Stomach (tissue), 7 donors: ENCODE measurements around a stretch of chr21.

DNA sequence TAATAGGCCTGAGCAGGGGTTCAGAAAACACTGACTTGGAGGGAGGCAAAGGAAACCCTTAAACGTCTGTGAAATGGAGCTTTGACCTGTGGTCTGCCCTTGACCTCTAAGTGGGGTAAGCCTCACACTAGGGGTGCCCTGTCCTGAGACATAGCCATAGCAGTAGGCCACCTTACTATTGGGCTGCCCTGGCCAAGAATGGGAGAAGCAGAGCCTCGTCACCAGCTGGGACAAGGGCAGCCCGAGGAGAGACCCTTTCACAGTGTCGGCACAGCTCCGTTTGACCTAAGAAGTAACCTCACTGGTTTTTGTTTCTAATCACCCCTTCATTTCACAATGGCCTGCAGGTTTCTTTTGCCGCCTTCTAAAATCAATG lies 26.4 kb upstream of the IFNAR2 start:
- PRO-cap = unidirectional peak, minus-strand start at position 282 of the sequence
- RAMPAGE, long total RNA, 5 experiments = no peak in any of the 5 experiments
- RRBS = no CpG with 5 or more reads among the region's 6 CpGs

DNA sequence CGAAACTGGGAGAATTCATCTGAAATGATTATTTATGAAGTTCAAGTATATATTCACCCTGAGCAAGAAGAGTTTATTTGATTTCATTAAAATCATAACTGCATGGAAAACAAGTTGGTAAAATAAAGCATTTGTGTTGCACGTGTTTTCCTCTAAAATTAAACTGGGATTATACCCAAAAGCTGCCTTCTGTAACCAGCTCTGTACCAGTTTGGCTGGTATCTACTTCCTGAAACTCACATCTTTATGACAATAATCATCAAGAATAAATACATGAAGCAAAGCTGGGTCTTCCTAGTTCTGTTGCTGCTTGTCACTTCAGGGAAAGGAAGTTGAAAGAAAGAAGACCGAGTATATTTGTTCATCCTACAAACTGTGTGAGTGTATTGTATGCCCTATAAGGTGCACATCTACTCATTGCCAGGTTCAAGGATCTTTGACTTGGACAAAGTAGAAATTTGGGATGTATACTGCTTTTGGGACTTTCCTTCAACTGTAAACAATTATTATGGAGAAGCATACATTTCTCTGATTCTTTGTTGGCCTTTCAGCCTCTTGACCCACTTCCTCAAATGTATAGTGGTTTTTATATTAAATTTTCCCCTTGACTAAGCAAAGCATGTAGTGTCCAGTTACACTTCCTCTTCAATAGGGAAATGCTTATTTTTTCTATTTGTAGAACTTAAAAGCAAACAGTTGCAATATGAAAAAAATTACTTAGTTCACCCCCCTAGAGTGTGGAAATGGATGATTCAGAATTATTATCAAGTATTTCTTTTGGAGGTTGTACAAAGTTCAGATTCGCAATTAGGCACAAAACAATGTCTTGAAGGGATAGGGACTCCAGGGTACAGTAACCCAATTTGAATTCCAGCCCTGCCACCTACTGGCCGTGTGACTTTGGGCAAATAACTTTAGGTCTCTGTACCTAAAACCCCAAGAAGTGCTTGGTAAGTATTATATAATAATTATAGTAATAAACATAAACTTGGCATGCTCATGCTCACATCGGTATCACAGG lies 28.9 kb upstream of the IFNGR2 start:
- PRO-cap = unidirectional peak, minus-strand start at position 562 of the sequence
- RAMPAGE, long total RNA, 5 experiments = no peak in any of the 5 experiments
- RRBS = no CpG with 5 or more reads among the region's 6 CpGs

DNA sequence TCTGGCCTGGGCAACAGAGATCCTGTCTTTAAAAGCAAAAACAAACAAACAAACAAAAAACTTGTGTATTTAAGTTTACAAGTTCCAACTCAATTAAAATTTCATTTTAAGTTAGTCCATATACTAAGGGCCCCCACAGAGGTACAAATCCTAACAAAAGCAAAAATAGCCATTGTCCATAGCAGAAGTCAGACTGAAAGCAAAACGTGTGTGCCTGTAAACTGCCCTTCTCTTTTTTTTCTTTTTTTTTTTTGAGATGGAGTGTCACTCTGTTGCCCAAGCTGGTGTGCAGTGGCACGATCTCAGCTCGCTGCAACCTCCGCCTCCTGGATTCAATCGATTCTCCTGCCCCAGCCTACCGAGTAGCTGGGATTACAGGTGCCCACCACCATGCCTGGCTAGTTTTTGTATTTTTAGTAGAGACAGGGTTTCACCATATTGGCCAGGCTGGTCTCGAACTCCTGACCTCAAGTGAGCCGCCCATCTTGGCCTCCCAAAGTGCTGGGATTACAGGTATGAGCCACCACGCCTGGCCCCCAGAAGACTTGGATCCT lies 11.5 kb upstream of the IFNGR2 start:
- PRO-cap = unidirectional peak, minus-strand start at position 195 of the sequence
- RAMPAGE, long total RNA, 5 experiments = no peak in any of the 5 experiments
- RRBS = no CpG with 5 or more reads among the region's 9 CpGs

DNA sequence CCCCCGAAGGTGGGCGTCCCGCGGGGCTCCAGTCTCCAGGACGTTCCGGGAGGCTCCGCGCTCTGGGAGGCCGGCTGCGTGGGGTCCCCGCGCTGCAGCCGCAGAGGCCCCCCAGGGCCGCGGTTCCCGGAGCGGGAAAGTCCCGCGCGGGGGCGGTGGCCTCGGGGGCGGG lies 147 bp upstream of the IFNGR2 start:
- PRO-cap = unidirectional peak, plus-strand start at position 38 of the sequence
- RAMPAGE, long total RNA, 5 experiments = no peak in any of the 5 experiments
- RRBS = 1% methylated on average over 14 of the region's 23 CpGs

DNA sequence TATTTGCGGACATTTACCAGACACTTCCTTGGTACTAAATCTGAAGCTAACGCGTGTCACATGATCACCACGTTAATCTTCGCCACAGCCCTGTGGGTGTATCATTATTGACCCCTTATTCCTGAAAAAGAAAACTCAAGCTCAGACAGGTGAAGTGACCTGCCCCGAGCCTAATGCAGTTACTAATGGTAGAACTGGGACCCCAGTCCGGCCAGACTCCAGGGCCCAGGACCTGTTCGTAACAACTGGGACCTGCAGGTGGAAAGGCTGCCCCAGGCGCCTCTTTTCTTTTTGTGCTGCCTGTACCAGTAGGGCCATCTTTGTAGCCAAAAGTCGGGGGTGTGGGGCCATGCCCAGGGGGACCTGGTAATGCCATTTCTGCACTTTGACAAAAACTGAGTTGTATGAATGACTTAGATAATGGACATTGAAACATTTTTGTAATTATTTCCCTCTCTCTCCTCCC lies 11.2 kb downstream of the IFNGR2 start:
- PRO-cap = no peak
- RAMPAGE, long total RNA, 5 experiments = no peak in any of the 5 experiments
- RRBS = no CpG with 5 or more reads among the region's 10 CpGs

GRCh38 chr21:33564162-33564844 lies 21.5 kb downstream of the SON start:
- PRO-cap = no peak
- RAMPAGE, long total RNA, 5 experiments = no peak in any of the 5 experiments
- RRBS = no CpG with 5 or more reads among the region's 11 CpGs

- PRO-cap = no peak
- RAMPAGE, long total RNA, 5 experiments = no peak in any of the 5 experiments
- RRBS = no CpG with 5 or more reads among the region's 6 CpGs
Observed at GRCh38 chr21:33657171-33657609, 14.9 kb downstream of the ITSN1 start.

- PRO-cap = no peak
- RAMPAGE, long total RNA, 5 experiments = start-site peak on the plus strand in 1 of 5 experiments, at chr21:33684744-33685563 at its widest, 8 reads per replicate
- RRBS = no CpG with 5 or more reads among the region's 5 CpGs
Observed at GRCh38 chr21:33684692-33685586, 42.6 kb downstream of the ITSN1 start.

GRCh38 chr21:33767517-33768036 lies 125.3 kb downstream of the ITSN1 start:
- PRO-cap = no peak
- RAMPAGE, long total RNA, 5 experiments = start-site peak on the plus strand in 2 of 5 experiments, at chr21:33767720-33767828 at its widest, 7 to 41 reads per replicate
- RRBS = no CpG with 5 or more reads among the region's 3 CpGs

DNA sequence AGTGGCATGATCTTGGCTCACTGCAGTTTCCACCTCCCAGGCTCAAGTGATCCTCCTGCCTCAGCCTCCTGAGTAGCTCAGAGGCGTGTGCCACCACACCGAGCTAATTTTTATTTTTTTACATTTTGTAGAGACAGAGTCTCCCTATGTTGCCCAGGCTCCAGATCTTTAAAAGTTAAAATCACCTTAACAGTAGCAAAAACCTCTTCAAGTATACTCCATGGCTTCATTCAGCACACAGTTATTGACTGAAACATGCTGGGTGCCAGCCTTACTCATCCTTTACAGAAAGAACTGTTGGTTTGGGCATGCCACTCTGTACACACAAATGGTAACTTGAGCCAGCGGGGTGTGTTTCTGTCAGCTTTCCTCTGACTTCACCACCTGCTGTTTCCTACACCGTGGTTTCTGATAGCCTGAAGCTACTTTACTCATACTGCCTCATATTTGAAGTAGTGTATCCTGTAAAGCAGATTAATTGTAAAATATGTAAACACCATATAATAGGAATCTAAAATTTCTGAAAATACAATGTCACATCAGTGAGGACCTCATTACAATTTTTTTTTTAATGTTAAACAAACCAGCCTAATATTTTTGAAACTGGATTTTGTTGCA lies 114.0 kb downstream of the ATP5PO start:
- PRO-cap = no peak
- RAMPAGE, long total RNA, 5 experiments = no peak in any of the 5 experiments
- RRBS = no CpG with 5 or more reads among the region's 4 CpGs

GRCh38 chr21:34180479-34181506 lies 107.4 kb downstream of the MRPS6 start:
- PRO-cap = no peak
- RAMPAGE, long total RNA, 5 experiments = no peak in any of the 5 experiments
- RRBS = no CpG with 5 or more reads among the region's 14 CpGs

DNA sequence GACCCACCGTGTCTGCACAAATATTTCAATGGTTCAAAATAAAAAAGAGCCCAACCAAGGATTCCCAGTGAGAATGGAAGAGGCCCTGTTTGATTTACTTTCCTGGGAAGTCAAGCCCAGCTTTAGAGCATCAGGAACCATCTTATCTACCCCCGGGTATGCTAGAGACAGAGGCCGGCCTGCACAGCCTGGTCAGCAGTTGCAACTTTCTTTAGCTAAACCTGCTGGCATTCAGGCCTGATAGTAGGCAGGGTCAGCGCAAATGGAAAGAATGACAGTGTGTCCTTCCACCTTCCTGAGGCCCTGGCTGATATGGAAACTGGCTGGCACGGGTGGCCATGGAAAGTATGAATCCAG lies 34.9 kb downstream of the RCAN1 start:
- PRO-cap = no peak
- RAMPAGE, long total RNA, 5 experiments = no peak in any of the 5 experiments
- RRBS = no CpG with 5 or more reads among the region's 5 CpGs

- PRO-cap = no peak
- RAMPAGE, long total RNA, 5 experiments = no peak in any of the 5 experiments
- RRBS = no CpG with 5 or more reads among the region's 3 CpGs
Observed at GRCh38 chr21:34788638-34789399, 120.0 kb downstream of the CLIC6 start.

GRCh38 chr21:34803949-34804714 lies 135.3 kb downstream of the CLIC6 start:
- PRO-cap = no peak
- RAMPAGE, long total RNA, 5 experiments = no peak in any of the 5 experiments
- RRBS = no CpG with 5 or more reads among the region's 3 CpGs

DNA sequence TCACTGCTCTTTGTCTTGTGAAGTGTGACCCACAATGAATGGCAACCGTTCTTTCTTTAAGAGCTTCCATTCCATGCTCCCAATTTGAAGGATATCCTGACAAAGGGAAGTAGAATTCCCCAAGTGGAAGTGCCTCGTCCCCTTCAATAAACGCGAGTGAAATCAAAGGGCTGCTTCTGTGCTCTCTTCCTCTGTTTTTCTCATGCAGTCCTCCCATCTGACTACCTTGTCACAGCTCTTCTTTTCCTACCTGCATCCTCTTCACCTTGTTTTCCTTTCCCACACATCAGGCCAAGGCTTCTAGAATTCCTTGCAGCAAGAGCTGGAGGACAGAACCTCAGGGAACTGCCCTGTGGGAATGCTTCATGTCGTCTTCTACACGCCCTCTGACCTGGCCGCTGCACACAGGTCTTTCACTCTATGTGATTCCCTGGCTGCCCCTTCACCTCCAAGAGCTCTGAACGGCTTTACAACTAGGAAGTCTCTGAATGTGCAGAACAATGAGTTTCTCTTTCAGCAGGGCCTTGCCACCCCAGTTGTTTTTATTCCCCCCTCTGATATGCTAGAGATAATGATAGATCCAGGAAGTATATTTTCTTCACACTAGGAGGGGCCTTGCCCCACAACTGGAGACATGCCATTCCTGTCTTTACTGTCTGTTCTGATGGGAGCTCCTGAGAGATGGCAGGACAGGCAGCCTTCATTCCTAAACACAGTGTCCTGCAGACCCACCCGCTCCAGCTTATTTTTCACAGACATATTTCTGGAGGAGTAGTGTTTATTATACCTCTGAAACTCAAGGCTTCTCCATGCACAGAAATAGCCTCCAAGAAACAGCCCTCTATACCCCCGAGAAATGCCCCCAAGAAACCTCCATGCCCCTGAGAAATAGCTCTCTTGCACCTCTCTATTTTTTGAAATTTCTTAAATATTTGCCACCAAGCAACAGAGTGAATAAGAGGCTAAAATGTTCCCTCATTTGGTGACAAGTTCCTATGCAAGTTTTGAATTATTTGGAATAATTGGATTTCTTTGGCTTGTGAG lies 142.7 kb downstream of the CLIC6 start:
- PRO-cap = no peak
- RAMPAGE, long total RNA, 5 experiments = start-site peak on the minus strand in 4 of 5 experiments, centred at positions 308 to 415 of the sequence, 7 to 26 reads per replicate
- RRBS = no CpG with 5 or more reads among the region's 10 CpGs

DNA sequence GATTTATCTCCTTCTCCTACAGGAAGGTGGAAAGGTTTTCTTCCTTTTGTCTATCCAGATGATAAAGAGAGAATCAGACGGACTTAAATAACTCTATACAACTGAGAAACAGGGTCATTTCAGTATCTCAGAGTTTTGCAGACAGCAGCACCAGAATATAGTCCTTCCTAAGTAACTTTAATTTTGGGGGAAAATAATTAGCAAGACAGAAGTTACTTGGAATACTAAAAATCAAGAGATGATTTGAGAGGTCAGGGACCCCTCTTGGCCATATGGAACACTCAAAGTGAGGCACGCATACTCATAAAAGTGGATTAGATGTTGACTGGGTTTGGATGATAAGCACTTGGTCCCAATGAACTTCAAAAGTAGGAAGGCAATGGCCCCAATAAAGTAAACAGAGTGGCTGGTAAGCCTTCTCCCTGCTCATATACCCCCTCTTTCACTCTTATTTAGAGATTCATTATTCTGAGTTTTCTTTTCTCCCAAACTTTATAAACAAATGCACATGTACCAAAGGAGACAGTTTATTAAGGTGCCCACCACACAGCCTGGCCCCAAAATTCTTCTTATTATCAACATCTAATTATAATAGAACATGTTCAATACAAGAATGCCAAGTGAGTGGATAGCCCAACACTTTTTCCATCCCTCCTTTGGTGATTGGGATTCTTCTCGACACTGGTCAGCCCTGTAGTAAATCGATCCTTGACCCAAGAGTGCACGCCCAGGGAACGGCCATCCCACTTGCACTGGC lies 161.3 kb downstream of the CLIC6 start:
- PRO-cap = no peak
- RAMPAGE, long total RNA, 5 experiments = no peak in any of the 5 experiments
- RRBS = no CpG with 5 or more reads among the region's 6 CpGs

DNA sequence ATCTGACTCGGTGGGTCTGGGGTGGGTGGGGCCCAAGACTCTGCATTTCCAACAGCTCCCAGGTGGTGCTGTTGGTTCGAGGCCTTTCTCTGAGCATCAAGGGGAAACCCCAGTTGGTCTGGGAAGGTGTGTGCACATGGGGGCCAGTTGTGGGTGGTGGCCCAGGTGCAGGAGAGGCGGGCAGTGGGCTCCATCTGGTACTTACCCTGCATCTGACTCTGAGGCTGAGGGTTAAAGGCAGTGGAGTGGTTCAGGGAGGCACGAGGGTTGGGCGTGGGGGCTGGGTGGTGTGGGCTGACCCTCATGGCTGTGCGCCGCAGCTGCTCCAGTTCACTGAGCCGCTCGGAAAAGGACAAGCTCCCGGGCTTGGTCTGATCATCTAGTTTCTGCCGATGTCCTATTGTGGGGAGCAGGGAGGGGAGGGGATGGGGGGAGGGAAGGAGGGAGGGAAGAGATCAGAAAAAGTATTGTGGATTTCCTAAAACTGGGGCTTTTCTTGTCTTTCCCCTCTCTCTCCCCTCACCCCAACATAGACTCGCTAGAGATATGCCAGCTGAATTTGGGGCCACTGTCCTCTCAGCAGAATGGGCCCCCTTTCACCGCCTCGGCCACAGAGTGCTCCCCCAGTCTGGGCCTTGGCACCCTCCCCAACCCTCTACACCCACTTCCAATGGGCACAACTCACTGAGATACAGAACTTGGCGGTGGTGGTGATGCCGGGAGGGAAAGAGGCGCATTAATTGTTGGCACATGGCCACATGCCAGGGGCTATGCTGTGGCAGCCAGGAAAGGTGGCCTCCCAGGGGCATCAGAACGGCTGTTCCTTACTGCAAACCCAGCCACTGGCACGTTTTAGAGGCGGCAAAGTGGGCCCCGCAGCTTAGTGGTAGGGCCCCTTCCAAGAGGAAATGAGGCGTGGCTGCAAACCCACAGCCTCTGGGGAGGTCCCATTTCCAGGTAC lies 165.7 kb downstream of the CLIC6 start:
- PRO-cap = no peak
- RAMPAGE, long total RNA, 5 experiments = start-site peak on the minus strand in 3 of 5 experiments, centred at positions 329 to 406 of the sequence, 14 to 23 reads per replicate
- RRBS = no CpG with 5 or more reads among the region's 22 CpGs

DNA sequence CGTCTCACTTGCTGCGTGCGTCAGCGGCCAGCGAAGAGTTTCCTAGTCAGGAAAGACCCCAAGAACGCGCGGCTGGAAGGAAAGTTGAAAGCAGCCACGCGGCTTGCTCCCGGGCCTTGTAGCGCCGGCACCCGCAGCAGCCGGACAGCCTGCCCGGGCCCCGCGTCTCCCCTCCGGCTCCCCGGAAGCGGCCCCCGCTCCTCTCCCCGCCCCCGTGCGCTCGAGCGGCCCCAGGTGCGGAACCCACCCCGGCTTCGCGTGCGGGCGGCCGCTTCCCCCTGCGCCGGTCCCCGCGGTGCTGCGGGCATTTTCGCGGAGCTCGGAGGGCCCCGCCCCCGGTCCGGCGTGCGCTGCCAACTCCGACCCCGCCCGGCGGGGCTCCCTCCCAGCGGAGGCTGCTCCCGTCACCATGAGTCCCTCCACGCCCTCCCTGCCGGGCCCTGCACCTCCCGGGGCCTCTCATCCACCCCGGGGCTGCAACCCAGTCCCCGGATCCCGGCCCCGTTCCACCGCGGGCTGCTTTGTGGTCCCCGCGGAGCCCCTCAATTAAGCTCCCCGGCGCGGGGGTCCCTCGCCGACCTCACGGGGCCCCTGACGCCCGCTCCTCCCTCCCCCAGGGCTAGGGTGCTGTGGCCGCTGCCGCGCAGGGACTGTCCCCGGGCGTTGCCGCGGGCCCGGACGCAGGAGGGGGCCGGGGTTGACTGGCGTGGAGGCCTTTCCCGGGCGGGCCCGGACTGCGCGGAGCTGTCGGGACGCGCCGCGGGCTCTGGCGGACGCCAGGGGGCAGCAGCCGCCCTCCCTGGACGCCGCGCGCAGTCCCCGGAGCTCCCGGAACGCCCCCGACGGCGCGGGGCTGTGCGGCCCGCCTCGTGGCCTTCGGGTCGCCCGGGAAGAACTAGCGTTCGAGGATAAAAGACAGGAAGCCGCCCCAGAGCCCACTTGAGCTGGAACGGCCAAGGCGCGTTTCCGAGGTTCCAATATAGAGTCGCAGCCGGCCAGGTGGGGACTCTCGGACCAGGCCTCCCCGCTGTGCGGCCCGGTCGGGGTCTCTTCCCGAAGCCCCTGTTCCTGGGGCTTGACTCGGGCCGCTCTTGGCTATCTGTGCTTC lies 159.3 kb downstream of the RUNX1 start:
- PRO-cap = bidirectional peak, plus-strand start at position 49 of the sequence, minus-strand start outside the sequence; bidirectional peak, plus-strand start at position 412 of the sequence, minus-strand start at position 288 of the sequence; bidirectional peak, plus-strand start at position 898 of the sequence, minus-strand start at position 652 of the sequence
- RAMPAGE, long total RNA, 5 experiments = no peak in any of the 5 experiments
- RRBS = 2% methylated on average over 91 of the region's 130 CpGs

GRCh38 chr21:34974108-34974621 lies 74.9 kb downstream of the RUNX1 start:
- PRO-cap = unidirectional peak, plus-strand start at chr21:34974465
- RAMPAGE, long total RNA, 5 experiments = no peak in any of the 5 experiments
- RRBS = no CpG with 5 or more reads among the region's 8 CpGs

DNA sequence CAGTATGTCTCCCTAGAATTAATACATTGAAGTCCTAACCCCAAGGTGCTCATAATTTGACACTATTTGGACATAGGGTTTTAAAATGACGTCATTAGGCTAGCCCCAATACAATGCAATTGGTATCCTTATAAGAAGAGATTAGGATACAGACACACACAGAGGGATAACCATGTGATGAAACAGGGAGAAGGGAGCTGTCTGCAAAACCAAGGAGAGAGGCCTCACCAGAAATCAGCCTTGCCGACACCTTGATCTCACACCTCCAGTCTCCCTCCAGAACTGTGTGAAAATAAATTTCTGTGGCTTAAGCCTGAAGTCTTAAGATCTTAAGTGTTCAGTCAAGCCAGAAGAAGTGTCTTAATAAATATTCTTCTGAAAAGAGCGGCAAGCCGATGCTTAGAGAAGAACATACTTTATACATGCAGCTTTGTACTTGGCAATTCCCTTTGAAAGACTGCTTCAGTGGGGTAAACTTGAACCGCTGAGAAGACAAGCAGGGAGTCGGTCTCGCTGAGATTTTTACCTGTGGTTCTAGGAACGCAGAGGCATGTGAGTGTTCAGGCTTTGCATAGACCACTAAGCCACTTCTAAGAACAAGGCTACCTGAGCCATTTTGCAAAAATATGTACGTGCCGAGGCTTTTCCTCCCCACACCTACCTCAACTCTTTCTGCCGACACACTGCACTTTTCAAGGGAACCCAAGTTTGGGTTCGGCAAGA lies 3.6 kb downstream of the RUNX1 start:
- PRO-cap = no peak
- RAMPAGE, long total RNA, 5 experiments = no peak in any of the 5 experiments
- RRBS = no CpG with 5 or more reads among the region's 12 CpGs